Mesenchymal stem cell of the bone marrow (primary cell): ENCODE measurements around the genes SERF1B and SERF1A.

GRCh38 chr5:68292145-68292861, 76.7 kb downstream of the PIK3R1 start:
- CAGE, long polyA plus RNA: no peak

GRCh38 chr5:68297135-68297840, 81.7 kb downstream of the PIK3R1 start:
- CAGE, long polyA plus RNA: no peak

GRCh38 chr5:68420531-68421214, 205.1 kb downstream of the PIK3R1 start:
- CAGE, long polyA plus RNA: no peak

- CAGE, long polyA plus RNA: no peak
Measured at GRCh38 chr5:68541084-68541468, 325.5 kb downstream of the PIK3R1 start.

DNA sequence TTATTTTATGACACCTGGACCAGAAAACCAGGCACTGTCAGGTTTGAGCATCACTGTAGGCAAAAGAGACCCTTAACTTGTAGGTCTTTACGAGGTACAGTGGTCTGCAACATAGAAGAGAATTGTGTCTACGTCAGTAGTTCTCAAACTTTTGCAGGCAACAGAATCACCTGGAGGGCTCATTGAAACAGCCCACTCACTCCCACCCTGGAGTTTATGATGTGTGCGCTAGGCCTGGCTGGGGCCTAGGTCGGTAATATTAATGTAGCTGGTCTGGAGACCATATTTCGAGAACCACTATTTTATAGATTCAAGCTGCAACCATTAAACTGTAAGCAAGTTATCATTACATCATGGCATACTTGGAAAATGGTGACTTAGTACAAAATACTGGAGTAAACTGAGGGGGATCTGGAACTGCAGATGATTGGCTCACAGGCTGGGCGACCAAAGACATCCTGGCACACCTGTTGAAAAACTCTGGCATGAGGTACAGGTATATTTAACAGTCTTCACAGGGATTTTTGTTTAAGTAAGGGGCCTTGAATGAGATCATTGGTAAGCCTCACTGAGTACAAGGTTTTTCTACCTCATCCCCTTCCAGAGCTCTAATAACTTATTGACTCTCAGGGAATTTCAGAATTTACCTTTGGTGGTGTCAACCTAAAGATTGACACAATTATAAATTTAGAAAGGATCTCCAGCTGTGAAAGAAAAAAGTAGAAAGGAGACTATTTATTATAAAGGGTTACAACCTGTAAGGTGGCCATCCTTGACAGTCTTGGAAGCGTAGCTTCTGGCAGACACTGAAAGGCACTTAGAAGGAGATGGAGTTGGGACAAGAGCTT, 33.6 kb downstream of the OCLN start:
- CAGE, long polyA plus RNA: no peak

DNA sequence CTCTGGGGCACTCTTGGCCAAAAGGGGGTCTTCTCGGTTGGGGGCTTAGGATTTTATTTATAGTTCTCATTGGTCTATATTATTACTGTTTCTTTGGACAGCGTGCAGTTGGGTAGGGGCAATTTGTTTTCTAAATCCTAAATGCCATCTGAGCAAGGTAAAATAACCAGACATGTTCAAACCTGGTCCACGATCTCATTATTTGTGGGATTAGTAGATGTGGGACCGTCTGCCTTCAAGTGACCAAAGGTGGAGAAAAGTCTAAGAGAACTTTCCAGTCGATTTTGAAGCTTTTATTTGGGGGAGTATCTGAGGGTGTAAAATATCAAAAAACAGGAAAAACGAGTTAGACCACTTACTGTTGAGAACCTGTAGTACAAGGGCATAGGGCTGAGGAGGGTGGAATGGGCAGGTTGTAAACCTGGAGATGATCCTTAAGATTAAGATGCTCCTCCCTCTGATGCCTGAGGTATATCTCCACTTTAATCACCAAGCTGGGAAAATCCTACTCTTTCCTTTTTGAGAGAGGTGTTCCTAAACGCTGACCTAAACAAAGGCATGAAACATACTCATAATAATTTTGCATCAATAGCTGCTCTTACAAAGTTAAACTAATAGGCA, 32.0 kb upstream of the GTF2H2C start:
- CAGE, long polyA plus RNA: no peak

GRCh38 chr5:70024887-70025492, at the start of gene SERF1B:
TSS of gene SERF1B (plus strand) at chr5:70025251.
- CAGE, long polyA plus RNA: no peak

- CAGE, long polyA plus RNA: no peak
Measured at GRCh38 chr5:70900506-70900854, at the start of gene SERF1A. TSS of gene SERF1A (plus strand) at chr5:70900669.

DNA sequence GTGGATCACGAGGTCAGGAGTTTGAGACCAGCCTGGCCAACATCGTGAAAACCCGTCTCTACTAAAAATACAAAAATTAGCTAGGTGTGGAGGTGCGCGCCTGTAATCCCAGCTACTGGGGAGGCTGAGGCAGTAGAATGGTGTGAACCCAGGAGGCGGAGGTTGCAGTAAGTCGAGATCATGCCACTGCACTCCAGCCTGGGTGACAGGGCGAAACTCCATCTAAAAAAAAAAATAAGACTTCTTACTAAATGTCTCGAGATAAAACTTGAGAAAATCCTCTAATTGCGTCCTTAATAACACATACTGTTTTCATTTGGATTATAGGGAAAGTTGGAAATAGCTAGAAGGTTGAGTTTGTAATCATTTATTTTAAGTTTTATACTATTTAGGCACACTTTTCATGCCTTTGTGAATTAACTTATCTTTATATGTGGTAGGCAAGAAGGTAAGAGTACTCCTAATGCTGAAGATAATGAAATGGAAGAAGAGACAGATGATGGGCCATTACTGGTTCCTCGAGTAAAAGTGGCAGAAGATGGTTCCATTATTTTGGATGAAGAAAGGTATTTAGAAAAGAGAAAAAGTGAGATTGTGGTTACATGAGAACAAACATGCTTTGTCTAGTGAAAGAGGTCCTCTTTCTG, 10.3 kb downstream of the BDP1 start:
- CAGE, long polyA plus RNA: no peak

DNA sequence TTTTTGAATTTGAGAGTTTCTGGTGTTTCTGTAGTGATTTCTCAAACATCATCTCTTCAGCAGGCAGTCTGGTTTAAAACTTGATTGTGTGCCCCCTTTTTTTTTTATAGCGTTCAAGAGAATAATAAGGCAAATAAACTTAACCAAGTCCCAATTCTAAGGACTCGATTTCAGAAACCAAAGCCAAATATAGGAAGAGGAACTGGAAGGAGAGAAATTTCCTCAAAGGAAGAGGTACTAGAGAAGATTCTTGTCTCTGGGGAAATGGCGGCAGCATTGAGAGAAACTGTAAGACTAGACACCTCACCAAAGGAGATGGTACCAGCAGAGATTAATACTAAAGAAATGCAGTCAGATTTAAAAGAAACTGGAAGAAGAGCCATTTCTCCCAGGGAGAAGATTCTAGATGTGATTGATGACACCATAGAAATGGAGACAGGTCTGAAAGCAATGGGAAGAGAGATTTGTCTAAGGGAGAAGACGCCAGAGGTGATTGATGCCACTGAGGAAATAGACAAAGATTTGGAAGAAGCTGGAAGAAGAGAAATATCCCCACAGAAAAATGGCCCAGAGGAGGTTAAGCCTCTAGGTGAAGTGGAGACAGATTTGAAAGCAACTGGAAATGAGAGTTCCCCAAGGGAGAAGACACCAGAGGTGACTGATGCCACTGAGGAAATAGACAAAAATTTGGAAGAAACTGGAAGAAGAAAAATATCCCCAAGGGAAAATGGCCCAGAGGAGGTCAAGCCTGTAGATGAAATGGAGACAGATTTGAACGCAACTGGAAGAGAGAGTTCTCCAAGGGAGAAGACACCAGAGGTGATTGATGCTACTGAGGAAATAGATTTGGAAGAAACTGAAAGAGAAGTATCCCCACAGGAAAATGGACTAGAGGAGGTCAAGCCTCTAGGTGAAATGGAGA, 54.2 kb downstream of the BDP1 start:
- CAGE, long polyA plus RNA: no peak

DNA sequence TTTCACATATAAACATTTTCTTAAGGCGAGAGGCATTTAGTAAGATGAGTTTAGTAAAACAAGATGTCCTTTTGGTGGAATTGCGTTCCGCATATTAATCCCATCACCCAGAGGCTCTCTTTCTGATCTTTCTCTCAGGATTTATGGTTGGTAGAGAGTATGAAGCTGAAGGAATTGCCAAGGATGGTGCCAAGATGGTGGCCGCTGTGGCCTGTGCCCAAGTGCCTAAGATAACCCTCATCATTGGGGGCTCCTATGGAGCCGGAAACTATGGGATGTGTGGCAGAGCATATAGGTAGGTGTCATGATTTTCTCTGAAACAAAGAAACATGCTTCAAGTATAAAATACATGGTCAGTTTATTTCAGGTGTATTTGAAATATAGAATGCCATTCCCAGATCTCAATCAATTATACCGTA, 61.8 kb downstream of the MCCC2 start:
- CAGE, long polyA plus RNA: no peak

DNA sequence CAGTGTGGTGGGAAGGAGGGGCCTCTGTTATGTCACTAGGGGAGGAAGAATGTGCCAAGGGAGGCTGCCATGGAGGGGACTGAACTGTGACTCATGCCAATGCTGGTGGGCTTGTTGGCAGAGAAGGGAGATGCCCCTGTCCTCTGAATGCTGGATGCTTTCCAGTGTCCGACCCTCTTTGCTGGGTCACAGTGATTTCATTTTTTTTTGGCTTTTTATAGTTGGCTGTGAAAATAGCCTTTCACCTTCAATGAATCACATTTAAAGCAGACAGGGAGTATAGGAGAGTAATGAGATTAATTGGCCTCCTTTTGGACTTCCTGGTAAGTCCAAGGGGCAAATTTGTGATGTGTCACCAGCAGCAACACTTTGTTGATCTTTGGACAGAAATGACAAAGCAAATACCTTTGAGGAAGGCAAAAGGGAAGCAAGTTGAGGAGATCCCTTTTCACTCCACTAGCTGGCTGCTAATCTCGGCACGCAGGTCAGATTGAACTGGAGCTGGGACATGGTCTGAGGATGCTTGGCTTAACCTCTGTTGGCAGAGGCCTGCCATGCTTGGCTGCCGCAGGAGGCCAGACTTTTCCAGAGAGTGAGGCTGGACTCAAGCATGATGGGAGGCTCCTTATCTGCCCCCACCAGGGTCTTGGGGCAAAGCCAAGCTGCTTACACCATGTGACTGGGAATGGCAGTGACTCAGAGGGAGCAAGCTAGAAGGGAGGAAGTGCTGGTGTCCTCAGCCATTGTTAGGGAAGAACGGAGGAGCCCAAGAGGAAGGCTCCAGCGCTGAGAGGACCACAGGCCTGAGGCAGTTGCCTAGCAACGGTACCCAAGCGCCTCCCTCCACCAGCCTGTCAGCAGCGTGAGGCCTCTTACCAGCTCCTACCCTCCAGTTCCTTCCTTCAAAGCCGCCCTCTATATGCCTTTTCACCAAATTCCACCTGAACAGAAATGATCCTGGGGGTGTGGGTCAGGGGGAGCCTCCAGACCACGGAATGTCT, 174.5 kb upstream of the MAP1B start:
- CAGE, long polyA plus RNA: no peak

DNA sequence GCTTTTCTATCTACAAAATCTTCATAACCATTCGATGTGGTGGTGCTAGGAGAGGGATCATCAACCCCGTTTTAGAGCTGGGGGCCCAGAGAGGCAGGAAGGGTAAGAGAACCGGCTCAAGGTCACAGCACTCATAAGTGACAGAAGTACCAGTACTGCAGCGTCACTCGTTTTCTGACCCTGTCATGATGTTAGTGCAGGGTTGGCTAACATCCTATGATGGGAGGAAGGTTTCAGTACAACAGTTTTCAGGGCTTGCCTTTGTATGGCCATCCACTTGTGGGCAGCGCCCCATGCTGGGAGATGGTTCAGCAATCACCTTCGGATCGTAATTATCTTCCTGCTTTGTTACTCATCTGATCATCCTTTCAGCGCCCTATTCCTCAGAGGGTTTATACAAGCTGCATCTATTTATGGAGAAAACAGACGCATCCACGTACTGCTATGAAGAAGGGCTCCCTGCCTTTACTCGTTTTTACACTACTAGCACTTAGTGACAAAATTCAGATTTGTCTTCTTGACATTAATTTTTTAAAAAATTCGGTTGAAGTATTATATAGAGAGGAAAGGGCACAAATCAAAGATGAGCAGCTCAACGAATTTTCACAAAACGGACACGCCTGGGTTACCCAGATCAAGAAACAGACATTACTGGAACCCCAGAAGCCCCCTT, 2.4 kb downstream of the MAP1B start:
- CAGE, long polyA plus RNA: no peak

- CAGE, long polyA plus RNA: no peak
Measured at GRCh38 chr5:72138783-72139446, 31.6 kb downstream of the MAP1B start.

DNA sequence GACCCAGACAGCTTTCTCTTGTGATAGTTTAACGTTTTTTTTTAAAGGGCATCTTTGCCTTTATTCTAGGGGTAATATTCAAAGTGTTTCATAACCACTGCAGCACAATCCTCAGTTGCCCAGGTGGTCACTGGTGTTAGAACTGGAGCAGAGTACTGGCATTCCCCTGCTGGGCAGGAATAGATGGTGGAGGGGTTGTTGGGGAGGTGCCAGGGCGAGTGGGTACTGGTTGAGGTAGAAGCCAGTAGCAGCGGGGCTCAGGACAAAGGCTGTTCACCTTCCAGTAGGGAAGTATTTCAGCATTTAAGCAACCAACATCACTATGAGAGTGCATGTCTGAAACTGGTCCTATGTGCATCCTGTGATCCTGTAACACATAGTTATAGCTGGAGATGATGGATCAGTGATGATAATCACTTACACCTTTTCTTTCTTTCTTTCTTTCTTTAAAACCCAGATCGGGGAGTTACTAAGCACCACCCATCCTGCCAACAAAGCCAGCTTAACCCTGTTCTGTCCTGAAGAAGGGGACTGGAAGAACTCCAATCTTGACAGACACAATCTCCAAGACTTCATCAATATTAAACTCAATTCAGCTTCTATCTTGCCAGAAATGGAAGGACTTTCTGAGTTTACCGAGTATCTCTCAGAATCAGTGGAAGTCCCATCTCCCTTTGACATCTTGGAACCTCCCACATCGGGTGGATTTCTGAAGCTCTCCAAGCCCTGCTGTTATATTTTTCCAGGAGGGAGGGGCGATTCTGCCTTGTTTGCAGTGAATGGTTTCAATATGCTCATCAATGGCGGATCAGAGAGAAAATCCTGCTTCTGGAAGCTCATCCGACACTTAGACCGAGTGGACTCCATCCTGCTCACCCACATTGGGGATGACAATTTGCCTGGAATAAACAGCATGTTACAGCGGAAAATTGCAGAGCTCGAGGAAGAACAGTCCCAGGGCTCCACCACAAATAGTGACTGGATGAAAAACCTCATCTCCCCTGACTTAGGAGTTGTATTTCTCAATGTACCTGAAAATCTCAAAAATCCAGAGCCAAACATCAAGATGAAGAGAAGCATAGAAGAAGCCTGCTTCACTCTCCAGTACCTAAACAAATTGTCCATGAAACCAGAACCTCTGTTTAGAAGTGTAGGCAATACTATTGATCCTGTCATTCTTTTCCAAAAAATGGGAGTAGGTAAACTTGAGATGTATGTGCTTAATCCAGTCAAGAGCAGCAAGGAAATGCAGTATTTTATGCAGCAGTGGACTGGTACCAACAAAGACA, 86.6 kb downstream of the MAP1B start:
- CAGE, long polyA plus RNA: no peak

DNA sequence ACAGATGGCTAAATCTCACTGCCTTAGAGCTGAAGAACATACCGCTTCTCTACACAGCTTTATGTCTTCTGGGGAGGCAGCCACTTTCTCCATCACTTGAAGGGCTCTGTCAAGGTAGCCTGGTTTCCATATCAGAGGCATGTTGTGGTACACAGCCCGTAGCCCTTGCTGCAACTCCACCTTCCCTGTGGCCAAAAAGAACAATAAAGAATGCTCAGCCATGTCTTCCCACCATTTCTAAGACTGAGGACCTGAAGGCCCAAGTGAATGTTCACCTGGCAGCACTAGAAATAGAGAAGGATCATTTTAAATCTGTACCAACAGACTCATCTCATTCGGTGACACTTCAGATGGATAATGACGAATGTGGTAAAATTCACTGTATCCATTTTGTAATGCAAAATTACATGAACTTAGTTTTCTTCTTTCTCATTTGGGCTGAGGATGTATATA, 94.0 kb downstream of the MRPS27 start:
- CAGE, long polyA plus RNA: no peak

DNA sequence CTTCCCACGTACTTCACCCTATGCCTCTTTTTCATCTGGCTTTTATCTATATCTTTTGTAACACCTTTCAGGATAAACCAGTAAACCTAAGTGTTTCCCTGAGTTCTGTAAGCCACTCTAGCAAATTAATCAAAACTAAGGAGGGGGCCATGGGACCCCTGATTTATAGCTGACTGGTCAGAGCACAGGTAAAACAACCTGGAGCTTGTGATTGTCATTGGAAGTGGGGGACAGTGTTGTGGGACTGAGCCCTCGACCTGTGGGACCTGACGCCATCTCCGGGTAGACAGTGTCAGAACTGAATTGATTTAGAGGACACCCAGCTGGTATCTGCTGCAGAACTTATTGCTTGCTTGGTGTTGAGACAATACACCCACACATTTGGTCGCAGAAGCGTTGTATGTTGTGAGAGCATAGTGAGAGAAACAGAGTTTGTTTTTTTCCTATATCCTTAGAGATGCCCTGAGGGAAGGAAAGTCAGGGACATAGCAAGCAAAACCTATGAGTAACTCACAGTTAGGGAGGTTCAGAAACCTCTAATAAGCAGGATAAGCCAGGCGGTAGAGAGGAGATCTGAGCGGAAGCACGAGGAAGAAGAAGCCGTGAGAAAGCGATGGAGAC, 59.6 kb downstream of the PTCD2 start:
- CAGE, long polyA plus RNA: no peak

GRCh38 chr5:72499597-72500344, 7.4 kb downstream of the ZNF366 start:
- CAGE, long polyA plus RNA: no peak

GRCh38 chr5:72815488-72815858, 988 bp upstream of the TNPO1 start:
- CAGE, long polyA plus RNA: no peak

DNA sequence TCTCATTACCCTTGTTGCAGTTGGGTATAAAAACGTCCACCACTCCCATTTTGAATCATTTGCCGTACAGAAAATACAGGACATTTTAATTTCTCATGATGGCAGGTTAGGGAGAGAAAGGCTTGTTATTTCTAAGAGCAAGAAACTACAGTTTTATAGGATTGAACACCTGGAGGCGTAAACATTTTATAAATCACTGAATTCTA, 699 bp upstream of the TNPO1 start:
- CAGE, long polyA plus RNA: no peak